ENCODE data around the genes GLOD5, PCSK1N, GAGE10 and GAGE1.

DNA sequence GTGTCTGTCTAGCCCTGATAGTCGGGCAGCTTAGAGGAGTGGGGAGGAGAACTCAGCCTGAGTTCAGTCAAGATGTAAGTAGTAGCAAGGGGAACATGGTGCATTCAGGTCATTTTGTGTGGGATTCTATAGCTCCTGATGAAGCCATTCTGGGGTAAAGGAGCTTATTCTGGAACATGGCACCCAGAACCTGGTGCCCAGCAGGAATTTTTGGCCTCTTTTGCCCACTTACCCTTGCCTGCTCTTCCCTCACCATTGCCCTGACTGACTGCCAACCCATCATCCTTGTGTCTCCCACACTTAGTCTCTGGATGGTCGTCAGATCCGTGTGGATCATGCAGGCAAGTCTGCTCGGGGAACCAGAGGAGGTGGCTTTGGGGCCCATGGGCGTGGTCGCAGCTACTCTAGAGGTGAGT lies 1.7 kb downstream of the RBM3 start:
- RRBS: no CpG with 5 or more reads among the region's 6 CpGs

DNA sequence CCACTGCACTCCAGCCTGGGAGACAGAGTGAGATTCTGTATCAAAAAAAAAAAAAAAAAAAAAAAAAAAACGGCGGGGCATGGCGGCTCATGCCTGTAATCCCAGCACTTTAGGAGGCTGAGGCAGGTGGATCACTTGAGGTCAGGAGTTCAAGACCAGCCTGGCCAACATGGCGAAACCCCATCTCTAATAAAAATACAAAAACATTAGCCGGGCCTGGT lies 28.4 kb downstream of the WDR13 start:
- RRBS: no CpG with 5 or more reads among the region's 5 CpGs

- RRBS: 16% methylated on average over 2 of the region's 8 CpGs
Measured at GRCh38 chrX:48761606-48762166, at the start of gene GLOD5. GLOD5 (plus strand) TSS chrX:48761747.

GRCh38 chrX:48787469-48788497 lies 1.4 kb downstream of the GATA1 start:
- RRBS: no CpG with 5 or more reads among the region's 17 CpGs

DNA sequence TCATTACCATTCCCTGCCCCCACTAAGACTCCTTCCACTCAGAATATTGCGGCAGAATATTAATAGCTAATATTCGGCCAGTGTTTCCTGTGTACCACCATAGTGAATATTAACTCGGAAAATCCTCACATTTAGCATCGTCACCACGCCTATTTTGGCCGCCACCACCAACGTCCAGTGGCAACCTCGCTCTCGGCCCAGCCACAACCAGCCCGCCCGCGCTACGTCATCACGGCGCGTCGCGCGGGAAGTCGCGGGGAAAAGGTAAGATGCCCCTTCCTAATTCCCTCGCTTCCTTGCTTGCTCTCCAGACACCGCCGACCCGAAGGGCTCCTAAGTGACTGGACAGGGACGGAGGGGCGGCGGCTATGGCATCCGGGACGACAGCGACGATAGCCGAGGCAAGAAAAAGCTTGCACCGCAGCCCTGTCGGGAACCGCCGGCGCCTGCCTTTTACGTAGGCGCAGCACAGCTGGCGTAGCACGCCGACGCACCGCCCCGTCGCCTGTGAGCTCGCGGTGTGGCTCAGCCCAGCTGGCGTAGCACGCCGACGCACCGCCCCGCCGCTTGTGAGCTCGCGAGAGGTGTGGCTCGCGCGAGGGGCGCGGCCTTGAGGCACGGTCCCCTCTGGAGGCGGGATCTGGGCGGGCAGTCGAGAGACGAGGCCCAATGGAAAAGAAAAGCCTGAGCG lies 554 bp upstream of the HDAC6 start:
- RRBS: 1% methylated on average over 9 of the region's 69 CpGs

GRCh38 chrX:48835395-48836034 lies at the start of gene PCSK1N:
PCSK1N (minus strand) TSS chrX:48835610.
- RRBS: 93% methylated on average over 15 of the region's 49 CpGs

- RRBS: no CpG with 5 or more reads among the region's 5 CpGs
Measured at GRCh38 chrX:48922414-48922751, 3.6 kb upstream of the PIM2 start.

DNA sequence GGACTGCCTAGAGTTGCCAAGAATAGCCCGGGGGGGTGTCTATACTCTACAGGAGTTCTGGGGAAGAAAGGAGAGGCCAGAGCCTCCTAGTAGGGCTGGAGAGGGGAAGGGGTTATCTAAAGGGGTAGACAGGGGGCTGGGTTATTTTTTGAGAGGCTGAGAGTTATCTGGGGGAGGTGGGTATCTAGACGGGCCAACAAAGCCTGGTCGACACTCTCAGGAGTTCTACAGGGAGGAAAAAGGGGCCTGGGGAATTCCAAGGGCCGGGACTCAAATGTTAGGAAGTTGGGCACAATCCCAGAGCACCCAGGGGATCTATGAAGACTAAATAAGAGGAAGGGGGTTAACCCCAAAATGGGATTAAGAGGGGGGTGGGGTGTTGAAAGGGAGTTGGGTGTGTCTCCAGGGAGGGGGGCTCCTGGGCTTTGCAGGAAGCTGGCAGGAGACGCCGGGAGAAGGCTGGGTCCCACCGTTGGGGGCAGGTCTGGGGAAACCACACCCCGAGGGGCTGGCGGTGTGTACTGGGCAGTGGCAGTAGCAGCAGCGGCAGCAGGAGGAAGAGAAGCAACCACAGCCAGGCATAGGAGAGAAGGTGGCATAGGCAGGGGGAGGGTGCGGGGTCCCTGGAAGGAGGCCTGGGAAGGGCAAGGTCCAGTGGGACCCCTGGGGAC lies 537 bp downstream of the KCND1 start:
- RRBS: no CpG with 5 or more reads among the region's 11 CpGs

DNA sequence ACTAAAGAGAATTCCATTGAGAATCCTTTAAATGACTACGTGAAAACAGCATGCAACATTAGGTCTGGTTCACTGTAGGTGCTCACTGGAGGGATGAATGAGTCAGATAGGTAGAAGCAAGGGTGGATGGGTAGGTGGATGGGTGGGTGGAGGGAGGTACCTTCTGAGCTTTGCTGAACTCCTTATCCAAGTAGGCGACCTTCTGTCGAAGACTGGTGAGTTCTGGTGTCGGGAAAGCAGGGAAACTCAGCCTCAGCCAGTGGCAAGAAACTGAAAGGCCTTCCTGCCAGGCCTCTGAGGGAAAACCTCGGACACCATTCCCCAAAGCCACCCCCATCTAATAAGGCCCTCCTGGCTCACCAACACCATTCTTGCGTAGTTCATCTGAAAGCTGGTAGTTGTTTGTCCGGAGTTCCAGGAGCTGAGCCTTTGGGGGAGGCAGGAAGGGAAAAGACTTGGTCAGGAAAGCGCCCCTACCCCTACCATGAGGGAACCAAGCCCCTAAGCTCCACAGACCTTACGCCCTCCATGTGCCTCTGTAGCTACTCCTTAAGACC lies 2.9 kb downstream of the GRIPAP1 start:
- RRBS: no CpG with 5 or more reads among the region's 9 CpGs

DNA sequence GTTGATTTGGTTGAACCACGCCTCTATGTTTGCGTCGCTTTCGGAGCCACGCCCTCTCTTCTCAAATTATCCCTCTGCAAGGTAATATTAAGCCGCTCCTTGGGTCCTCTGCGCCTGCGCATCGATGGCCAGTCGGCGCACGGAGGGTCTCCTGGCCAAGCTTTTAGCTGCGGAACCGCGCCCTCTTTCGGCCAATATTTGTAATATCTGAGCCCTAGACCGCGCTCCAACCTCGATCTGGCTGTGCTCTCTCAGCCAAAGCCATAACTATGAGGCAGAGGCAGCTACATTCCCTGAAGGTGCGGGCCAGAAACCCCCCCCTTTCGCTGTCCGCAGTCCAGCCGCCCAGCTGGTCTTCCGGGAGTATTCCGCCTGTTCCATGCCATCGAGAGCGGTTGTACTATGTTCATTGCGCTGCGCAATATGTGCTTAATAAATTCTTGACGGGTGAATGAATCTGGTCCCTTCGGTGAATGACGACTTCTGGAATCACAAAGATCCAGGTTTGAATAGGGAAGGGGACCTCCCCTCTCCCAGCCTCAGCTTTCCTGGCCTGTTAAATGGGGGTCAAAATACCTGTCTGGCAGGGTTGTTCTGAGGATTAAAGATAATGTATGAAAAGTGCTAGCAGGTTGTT lies 670 bp upstream of the TFE3 start:
- RRBS: no CpG with 5 or more reads among the region's 32 CpGs

- RRBS: no CpG with 5 or more reads among the region's 3 CpGs
Measured at GRCh38 chrX:49060734-49061278, 2.0 kb downstream of the CCDC120 start.

DNA sequence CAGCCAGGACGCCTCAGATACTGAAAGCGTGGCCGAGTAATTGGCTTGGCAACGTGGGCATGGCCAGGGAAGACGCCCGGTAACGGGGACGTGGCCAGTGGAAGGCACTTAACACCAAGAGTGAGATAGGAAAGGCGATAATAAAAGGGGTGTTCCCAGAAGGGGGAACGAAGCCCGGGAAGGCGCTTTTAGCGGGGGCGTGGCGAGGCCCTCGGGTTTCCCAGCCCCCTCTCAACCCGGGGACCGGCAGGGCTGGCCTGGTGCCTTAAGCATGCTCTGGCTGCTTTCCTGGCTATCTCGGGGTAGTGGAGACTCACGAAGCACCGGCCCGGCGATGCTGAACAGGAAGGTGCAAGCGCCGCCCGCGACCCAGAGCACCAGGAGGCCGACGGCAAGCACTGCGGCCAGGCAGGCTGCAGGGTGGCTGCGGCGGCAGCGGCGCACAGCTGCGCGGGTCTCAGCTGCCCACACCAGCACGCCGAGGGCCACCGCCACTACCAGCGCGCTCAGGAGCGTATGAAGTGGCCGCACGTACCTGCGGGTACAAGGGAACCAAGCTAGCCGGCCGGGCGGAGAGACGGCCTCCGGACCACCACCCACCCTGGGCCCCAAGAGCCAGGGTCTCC lies 1.6 kb downstream of the PRAF2 start:
- RRBS: 97% methylated on average over 14 of the region's 50 CpGs

GRCh38 chrX:49100609-49101697 lies 21.3 kb upstream of the WDR45 start:
- RRBS: 2% methylated on average over 18 of the region's 81 CpGs

GRCh38 chrX:49117525-49118027 lies 6.0 kb downstream of the GPKOW start:
- RRBS: no CpG with 5 or more reads among the region's 10 CpGs

GRCh38 chrX:49184946-49185345 lies 1.2 kb downstream of the PRICKLE3 start:
- RRBS: no CpG with 5 or more reads among the region's 10 CpGs

DNA sequence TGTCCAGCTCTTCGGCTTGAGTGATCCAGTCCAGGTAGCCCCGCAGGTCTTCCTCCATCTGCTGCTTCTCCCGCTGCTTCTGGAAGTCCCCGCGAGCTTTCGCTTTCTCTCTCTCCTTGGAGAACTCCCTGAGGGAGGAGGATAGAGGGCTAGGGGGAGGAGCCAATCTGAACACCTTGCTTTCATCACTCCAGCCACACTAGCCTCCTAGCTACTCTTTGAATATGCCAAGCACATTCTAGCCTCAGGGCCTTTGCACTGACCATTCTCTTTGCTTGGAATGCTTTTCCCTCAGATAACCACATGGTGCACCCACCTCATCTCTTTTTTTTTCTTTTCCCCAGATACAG lies 6.2 kb downstream of the CACNA1F start:
- RRBS: no CpG with 5 or more reads among the region's 6 CpGs

GRCh38 chrX:49303196-49303939 lies at the start of gene GAGE10:
GAGE10 (plus strand) TSS chrX:49303646.
- RRBS: no CpG with 5 or more reads among the region's 22 CpGs

GRCh38 chrX:49598814-49599315 lies at the start of gene GAGE1:
GAGE1 (plus strand) TSS chrX:49599020.
- RRBS: no CpG with 5 or more reads among the region's 27 CpGs

GRCh38 chrX:52576810-52577309 lies 60.0 kb upstream of the XAGE1B start:
- RRBS: no CpG with 5 or more reads among the region's 10 CpGs

DNA sequence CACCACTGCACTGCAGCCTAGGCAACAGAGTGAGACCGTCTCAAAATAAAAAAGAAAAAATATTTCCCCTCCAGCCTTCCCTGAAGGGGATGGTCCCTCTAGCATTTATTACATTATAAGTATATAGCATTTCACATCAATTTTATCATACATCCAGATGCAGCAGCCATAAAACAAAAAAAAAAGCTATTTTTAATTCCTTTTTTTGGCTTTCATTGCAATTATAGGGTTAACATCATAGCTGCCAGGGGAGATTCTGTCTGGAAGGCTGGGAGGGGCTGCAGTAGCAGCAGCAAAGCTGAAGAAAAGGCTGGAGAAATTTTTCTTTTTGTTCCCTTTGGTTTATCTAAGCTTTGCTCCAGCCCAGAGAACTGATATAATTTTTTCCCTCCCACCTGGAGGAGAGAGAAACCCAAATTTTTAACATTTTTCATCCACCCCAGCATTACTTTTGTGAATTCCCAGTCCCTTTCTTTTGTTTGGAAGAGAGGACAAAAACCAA lies 24.9 kb upstream of the FAM156A start:
- RRBS: no CpG with 5 or more reads among the region's 1 CpG

All from HCT116 (cell line).